ENCODE measurements around the gene WFS1.

DNA sequence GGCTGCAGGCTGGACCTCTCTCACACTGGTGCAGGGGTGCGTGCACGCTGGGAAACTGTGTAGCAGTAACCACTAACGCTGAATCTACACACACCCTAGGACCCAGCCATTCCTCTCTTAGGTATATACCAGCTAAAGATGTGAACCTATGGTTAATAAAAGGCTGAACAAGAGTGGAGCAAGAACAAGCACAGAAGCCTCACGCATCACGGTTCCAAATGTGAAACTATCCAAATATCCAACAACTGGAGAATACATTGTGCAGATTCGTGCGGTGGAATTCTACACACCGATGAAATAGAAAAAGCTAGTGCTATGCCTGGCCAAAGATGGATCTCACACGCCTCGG, 48.2 kb downstream of the CRMP1 start:
- PRO-cap, result no peak
- RAMPAGE, long total RNA, 2 experiments, result no peak in any of the 2 experiments

DNA sequence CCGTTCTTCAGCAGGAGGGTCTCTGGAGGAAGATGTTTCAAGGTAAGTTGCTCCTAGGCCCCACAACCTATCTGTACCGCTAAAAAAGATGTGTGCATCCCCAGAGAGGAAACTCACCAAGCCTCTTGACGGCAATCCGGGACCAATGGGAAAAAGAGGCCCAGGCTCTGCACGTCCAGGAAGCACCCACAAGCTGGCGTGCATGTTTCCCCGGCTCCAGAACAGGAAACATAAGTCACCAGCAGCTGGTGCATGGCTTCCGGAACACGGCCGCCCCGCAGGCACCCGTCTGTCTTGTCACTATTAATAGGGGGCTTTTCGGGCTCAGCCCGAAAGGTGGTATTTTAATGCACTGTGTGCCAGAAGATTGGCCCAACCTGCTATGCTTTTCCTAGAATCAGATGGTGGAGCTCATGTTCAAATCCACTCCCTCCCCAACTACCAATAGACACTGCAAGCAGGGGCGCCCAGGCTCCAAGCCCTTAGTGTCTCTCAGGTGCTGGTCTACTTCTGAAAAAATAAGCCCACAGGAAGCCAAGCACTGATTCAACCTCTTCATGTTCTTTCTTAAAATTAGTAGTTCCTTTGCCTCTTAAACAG, 22.1 kb downstream of the CRMP1 start:
- PRO-cap, result no peak
- RAMPAGE, long total RNA, 2 experiments, result no peak in any of the 2 experiments

GRCh38 chr4:5887079-5888006, 5.5 kb downstream of the CRMP1 start:
- PRO-cap, result no peak
- RAMPAGE, long total RNA, 2 experiments, result no peak in any of the 2 experiments

DNA sequence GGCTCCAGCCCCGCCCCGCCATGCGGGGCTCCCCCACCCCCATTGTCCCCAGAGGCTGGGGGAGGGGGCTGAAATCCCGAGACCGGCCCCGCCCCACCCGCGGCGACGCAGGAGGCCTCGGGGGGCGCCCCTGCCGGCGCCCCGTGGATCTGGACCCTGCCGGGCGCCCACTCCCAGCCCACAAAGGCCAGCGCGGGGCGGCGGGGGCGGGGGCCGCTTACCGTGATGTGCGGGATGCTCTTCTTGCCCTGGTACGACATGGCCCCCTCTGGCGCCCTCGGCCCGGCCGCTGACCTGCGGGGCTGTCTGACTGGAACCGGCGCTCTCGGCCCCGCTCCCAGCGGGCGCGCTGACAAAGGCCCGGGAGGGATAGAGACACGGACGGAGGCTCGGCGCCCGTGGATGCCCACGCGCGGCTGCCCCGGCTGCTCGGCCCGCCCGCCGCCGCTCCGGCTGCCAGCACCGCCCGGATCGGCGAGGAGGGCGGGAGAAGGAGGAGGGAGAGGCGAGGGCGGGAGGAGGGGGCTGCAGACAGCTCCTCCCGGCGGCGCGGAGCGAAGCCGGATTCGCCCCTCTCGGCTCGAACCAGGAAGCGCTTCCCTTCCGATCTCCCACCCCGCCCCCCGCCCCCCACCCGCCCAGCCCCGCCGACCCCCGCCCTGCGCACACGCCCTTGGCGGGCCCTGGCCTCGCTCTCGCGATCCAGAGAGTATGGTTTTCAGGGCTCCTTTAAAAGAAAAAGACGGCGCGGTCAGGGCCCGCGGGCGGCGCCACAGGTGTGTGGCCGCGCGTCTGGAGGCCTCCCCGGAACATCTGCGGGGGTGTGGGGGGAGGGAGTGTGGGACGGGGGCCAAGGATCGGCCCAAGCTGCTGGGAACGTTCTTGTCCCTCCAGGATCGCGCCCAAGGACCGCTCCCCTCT, 4.6 kb downstream of the CRMP1 start:
- PRO-cap, result unidirectional peak, minus-strand start at position 473 of the sequence
- RAMPAGE, long total RNA, 2 experiments, result no peak in any of the 2 experiments

- PRO-cap, result unidirectional peak, plus-strand start at chr4:6094030
- RAMPAGE, long total RNA, 2 experiments, result no peak in any of the 2 experiments
These were observed 106.6 kb downstream of the JAKMIP1 start for GRCh38 chr4:6093754-6094204.

- PRO-cap, result no peak
- RAMPAGE, long total RNA, 2 experiments, result no peak in any of the 2 experiments
These were observed 563 bp upstream of the JAKMIP1 start for GRCh38 chr4:6200873-6201351.

- PRO-cap, result unidirectional peak, plus-strand start at chr4:6269891; unidirectional peak, plus-strand start at chr4:6270037
- RAMPAGE, long total RNA, 2 experiments, result start-site peak on the plus strand in 2 of 2 experiments, at chr4:6269878-6269906 at its widest, 50 to 53 reads per replicate
These were observed at the start of gene WFS1 for GRCh38 chr4:6269370-6270168. Gene WFS1 (plus strand): TSS chr4:6269850.

DNA sequence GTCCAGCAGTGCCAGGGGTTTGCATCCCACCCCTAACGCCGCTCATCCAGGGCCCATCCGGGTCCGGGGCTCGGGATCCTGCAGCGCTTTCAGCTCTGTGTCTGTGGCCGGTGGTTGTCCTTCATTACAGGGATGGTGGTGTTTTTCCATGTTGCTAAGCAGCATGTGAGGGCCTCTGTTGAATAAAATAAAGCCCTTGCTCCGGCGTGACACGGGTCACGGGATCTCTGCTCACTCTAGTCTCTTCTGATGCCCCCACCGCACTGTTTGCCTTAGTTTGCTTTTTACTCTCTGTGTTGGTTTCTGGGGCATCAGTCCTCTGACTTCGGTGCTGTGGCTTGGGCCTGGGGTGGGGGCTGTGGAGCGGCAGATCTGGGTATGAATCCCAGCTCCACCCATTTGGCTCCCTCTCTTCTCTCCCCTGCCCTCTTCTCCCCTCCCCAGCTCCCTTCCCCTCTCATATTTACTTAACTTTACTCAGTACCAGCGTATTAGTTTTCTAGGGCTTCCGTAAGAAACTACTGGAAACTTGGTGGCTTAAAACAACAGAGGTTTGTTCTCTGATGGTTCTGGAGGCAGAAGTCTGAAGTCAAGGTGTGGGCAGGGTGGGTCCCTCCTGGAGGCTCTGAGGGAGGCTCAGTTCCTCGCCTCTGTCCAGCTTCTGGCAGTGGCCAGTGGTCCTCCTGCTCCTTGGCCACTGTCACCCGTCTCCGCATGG, 6.7 kb downstream of the WFS1 start:
- PRO-cap, result no peak
- RAMPAGE, long total RNA, 2 experiments, result no peak in any of the 2 experiments

DNA sequence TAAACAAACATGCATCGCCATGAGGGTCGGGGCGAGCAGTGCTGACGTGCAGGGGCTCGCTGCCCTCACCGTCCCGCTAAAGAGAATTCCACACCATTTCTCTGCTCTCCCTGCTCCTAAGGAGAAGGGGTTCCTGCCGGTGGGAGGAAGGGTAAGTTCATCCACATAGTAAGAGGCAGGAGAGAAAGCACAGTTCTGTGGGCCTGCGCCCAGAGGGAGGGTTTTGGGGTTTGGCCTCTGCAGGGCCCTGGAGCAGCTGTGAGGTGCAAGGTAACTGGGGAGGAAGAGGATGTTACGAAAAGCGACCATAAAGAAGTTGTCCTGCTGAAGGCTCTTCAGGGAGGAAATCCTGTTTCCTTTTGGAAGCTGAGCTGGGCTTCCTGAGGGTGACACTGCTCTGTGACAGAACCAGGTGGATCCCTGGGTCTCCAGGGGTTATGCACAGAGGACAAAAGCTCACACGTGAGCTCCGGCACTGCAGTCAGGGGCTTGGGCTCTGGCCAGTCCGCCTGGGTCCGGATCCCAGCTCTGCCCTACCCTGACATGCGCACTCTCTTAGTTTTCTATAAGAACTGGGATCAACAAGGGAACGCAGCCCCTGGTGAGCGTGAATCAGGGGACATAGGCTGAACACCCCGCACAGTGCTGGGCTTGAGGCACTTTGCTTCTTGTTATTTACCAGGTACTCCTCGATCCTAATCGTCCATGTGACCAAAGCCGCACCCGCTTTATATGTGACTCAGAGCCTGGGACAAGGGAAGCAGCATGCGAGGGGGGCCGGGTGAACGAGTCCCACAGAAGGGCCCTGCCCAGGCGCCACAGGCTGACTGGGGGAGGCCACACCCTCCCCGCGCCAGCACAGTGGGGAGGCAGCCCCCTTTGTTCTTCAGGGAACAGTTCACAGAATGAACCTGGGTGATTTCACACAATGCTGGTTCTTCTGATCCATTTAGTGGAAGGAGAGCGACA, 55.3 kb downstream of the WFS1 start:
- PRO-cap, result no peak
- RAMPAGE, long total RNA, 2 experiments, result no peak in any of the 2 experiments

DNA sequence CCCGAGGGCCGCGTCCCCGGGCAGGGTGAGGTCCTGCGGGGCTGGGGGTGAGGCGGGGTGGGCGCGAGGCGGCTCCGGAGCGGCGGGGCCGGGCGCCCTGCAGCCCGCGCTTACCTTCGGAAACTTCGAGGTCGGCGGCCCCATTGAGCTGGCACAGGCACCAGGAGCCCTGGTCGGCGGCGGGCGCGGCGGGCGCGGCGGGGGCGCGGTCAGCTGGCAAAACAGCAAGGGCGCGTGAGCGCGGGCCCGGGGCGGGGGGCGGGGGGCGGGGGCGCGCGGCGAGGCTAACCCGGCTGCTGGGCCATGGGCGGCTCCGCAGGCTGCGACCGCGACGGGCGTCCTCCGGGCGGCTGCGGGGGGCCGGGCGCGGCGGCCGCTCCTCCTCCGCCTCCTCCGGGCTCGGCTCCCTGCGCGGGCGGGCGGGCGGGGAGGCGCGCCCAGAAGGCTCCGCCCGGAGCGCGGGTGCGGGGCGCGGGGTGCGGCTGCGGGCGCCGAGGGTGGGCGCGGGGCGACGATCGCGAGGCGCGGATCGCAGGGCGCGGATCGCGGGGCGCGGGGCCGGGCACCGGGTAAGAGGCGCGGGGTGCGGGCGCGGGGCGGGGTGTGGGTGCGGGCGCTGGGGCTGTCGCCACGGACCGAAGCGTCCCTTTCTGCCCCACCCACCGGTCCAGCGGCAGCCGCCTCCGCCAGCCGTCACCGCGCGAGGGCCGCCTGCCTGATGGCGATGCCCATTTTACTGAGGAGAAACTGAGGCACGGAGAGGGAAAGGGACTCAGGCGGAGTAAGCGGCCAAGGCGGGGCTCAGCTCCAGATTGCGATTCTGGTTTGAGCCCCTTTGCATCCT, 11.3 kb upstream of the MAN2B2 start:
- PRO-cap, result unidirectional peak, plus-strand start at position 573 of the sequence
- RAMPAGE, long total RNA, 2 experiments, result no peak in any of the 2 experiments

DNA sequence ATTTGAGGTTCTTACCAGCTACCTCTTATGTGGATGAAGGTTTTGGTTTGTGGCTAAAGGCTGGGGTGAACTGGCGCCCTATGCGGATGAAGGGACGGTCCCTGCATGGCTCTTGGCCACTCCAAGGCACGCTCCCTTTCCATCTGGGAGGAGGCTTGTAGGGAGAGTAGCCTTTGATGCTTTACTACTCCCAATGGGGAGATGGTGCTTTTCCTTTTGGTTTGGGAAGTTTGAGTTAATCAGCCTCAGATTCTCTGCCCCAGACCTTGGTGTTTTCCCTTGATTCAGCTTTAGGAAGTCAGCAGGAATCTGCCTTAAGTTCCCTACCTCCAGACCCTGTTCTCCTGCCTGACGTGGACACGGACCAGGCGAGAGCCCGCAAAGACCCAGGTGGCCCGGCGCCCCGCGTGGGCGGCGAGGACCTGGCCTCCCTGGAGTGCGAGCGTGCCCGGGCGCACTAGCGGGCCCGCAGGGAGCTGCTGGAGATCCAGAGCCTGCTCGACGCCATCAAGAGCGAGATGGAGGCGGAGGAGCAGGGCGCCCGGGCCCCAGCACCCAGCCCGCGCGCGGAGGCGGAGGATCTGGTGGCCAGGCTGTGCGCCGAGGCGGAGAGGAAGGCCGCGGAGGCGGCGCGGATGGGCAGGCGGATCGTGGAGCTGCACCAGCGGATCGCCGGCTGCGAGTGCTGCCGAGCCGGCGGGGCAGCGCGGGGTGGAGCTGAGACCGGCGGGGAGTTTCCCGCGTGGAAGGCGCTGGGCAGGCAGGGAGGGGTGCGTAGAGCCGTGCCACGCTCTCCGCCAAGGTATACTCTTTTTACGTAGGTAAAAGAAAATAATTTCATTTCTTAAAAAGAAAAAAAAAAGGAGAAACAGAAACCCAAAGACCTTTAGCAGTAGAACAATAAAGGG, 15.3 kb upstream of the ENSG00000170846 start:
- PRO-cap, result no peak
- RAMPAGE, long total RNA, 2 experiments, result no peak in any of the 2 experiments

DNA sequence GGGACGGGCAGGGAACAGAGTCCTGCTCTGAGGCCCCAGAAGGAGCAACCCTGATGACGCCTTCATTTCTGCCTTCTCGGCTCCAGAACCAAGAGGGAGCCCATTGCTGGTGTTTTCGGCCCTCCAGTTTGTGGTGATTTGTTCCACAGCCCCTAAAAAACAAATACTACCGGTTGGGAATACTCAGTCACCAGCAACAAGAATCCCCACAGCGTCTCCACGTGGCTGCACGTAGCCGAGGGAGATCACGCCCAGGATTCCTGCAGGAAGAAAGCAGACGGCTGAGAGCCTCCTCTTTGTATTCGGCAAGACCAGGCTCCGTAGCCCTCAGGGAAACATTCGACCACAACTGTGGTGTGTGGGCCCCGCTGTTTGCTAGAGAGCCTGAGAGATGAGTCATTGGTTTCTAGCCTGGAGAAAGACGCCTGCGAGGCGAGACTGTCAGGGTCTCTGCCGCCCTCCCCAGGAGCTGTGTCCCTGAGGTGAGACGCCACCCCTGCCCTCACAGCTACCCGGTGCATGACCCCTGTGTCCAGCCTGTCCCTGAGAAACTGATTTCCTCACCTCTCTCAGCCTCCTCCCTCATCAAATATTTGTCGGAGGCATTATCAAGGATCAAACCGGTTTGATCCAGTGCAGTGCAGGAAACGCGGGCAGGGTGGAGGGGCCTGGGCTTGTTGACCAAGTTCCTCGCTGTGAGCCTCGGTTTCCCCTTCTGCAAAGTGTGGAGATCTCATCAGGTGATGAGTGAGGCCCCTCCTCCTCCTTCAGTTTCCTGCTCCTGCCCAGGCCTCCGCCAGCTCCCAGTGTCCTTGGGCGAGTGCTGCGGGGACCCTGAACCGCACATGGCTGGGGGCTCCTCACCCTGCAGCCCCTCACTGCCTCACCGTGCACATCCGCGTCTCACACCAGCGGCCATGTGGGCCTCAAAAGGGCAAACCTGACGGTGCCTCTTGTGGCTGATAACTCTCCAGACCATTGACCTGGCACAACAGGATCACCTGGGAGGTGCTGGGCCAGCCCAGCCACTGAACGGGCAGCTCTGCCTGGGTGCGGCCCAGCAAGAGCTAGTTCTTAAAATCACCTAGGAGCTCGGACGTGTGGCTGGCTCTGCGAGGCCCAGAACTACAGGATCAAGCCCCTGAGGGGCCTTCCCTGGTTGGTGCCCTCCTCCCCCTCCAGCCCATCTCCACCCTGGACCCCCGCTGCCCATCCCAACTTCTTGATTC, 4.5 kb upstream of the S100P start:
- PRO-cap, result no peak
- RAMPAGE, long total RNA, 2 experiments, result no peak in any of the 2 experiments

DNA sequence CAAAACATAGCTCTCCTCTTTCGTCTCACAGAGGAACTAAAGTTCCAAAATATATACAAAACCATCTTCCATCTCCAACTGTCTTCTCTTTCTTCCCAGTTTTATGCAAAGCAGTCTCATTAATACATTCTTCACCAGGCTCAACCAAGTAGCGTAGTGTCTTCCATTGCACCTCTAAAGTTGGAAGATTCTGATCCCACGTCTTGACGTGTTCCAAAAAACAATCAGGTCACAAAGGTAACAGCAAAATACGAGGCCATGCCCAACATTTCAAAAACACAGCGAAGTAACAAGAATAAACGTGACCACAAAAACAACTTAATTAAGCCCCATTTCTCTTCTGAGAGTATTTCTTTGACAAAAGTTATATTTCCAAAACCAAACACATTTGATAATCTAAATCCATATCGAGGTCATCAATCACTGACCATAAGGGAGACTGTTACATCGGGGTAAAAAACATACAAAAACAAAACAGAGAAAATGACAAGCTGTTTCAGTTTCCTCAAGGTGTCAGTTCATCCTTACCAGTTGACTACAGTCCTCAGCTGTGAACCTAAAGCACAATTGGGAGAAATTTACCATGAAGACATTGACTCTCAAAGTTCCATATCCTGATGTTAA, 1.5 kb downstream of the MRFAP1L1 start:
- PRO-cap, result no peak
- RAMPAGE, long total RNA, 2 experiments, result start-site peak on the minus strand in 1 of 2 experiments, centred at position 363 of the sequence, 60 reads per replicate

DNA sequence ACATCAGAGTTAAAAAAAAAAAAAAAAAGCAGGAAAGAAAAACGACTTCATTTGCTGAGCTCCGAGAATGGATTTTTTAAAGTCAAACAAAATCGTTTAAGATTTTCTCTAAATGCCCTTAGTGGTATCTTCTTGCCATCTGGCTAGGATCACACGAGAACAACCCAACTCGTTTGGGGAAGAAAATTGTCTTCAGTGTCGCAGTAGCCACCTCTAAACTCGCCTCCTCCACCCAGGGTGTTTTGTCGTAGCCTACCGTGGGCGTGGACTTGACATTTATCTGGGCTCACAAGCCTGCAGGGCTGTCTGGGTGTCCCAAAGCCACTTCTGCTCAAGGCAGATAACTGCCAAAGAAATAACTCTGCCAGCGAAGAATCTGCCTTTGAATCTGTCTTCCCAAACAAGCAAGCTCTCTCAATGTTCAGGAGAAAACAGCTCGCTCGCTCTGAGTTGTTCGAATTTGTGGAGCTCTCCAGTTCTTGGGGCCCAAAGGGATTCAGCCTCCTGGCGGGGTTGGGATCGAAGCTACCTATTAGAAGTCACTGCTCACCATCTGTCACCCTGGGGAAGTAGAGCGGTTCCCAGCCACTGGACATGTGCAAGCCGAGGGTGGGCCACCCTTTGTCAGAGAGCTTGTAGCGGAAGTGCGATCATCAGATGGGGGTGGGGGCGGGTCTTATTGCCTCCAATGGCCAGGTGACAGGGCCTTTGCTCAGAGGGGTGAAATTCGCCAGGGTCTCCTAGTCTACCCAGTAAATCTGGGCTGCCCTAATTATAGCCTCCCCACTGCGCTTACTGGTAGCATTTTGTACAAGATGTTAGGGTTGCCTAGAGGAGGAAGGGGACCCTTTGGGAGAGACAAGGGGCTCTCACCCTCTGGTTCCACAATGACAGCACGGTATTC, 14.8 kb downstream of the BLOC1S4 start:
- PRO-cap, result no peak
- RAMPAGE, long total RNA, 2 experiments, result no peak in any of the 2 experiments

DNA sequence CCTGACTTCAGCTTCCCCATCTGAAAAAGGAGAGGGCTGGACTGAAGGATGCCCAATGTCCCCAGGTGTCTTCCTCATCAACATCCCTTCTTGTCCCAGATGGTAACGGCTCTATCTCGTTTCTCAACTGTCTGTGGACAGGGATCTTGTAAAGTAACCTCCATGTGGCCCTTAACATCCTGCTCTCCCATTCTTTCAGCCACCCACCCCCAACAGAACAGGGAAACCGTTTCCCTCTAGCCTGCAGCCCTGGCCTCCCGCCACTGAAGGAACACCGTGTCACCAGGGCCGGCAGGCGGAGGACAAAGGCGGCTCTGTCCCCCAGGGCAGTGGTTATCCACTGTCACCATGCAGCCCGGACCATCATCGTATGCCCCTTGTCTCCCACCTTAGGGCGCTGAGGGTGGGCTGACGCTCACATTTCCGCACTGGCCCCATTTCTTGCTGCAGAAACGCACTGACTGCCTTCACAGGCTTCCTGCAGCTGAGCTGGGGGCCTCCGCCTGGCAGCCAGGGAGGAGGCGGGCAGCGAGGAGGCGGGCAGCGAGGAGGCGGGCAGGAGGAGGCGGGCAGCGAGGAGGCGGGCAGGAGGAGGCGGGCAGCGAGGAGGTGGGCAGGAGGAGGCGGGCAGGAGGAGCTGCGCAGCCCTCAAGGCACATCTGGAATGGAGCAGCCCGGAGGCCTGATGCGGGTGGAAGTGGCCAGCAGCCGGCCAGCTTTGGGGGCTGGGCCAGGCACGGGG, 20.9 kb upstream of the KIAA0232 start:
- PRO-cap, result no peak
- RAMPAGE, long total RNA, 2 experiments, result no peak in any of the 2 experiments

- PRO-cap, result no peak
- RAMPAGE, long total RNA, 2 experiments, result no peak in any of the 2 experiments
These were observed 19.4 kb downstream of the KIAA0232 start for GRCh38 chr4:6801856-6802405.

- PRO-cap, result no peak
- RAMPAGE, long total RNA, 2 experiments, result start-site peak on the plus strand in 1 of 2 experiments, at chr4:6810505-6810647 at its widest, 5 reads per replicate
These were observed 27.8 kb downstream of the KIAA0232 start for GRCh38 chr4:6810272-6810797.

DNA sequence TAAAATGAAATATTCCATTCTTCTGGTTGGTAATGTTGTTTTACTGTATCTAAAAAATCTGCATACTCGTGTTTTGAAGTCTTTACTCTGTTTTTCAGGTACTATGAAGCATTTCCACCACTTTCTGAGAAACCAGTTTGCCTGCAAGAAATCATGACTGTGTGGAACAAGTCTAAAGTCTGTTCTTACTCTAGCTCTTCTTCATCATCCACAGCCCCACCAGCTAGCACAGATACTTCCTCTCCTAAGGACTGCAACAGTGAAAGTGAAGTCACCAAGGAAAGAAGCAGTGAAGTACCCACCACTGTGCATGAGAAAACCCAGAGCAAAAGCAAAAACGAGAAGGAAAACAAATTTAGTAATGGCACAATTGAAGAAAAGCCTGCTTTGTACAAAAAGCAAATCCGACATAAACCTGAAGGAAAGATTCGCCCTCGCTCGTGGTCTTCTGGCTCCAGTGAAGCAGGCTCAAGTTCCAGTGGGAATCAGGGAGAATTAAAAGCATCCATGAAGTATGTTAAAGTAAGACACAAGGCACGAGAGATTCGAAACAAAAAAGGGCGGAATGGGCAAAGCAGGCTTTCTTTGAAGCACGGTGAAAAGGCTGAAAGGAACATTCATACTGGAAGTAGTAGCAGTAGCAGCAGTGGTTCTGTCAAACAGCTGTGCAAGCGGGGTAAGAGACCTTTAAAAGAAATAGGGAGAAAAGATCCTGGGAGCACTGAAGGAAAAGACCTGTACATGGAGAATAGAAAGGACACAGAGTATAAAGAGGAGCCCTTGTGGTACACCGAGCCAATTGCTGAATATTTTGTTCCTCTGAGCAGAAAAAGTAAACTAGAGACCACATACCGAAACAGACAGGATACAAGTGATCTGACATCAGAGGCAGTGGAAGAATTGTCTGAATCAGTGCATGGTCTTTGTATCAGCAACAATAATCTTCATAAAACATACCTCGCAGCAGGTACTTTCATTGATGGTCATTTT, 48.5 kb upstream of the TBC1D14 start:
- PRO-cap, result no peak
- RAMPAGE, long total RNA, 2 experiments, result no peak in any of the 2 experiments

DNA sequence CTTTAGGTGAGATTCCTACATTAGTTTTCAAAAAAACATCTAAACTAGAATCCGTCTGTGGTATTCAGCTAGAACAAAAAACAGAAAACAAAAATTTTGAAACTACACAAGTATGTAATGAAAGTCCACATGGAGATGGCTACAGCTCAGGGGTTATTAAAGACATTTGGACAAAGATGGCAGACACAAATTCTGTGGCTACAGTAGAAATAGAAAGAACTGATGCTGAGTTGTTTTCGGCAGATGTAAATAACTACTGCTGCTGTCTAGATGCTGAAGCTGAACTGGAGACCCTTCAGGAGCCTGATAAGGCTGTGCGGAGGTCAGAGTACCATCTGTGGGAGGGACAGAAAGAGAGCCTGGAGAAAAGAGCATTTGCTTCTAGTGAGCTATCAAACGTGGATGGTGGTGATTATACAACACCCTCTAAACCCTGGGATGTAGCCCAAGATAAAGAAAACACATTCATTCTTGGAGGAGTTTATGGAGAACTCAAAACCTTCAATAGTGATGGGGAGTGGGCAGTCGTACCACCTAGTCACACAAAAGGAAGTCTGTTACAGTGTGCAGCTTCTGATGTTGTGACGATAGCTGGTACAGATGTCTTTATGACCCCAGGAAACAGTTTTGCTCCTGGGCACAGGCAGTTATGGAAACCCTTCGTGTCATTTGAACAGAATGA, 46.8 kb upstream of the TBC1D14 start:
- PRO-cap, result no peak
- RAMPAGE, long total RNA, 2 experiments, result no peak in any of the 2 experiments

- PRO-cap, result no peak
- RAMPAGE, long total RNA, 2 experiments, result start-site peak on the plus strand in 1 of 2 experiments, at chr4:6929656-6929754 at its widest, 5 reads per replicate
These were observed 20.2 kb downstream of the TBC1D14 start for GRCh38 chr4:6929568-6930508.

Data from body of pancreas (tissue), 2 donors.